ENCODE data around the gene MYL7.

DNA sequence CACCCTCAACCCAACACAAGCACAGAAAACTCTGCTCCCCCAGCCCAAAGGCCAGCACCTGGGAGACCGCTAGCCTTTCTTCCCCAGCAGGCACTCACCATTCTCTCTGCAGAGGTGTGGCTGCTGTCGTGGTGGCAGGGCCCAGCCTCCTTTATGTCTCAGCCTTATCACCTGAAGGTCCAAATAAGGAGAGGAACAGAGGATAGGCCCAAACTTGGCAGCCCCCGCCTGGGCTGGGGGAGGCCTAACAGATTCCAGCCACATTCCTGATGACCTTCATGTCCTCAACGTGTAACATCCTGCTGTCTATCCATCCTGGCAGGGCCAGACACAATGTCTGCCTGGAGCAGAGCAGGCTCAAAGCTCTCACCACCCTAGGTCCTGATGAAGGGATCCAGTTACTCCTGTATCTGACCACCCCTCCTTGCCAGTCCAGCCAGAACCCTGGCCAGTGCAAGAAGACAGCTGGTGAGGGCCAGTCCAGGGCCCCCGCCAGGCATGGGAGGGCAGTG lies at the start of gene MYL7:
Gene MYL7 (minus strand): TSS at position 128 of the 512 bp plus-strand sequence.
- PRO-cap = no peak

DNA sequence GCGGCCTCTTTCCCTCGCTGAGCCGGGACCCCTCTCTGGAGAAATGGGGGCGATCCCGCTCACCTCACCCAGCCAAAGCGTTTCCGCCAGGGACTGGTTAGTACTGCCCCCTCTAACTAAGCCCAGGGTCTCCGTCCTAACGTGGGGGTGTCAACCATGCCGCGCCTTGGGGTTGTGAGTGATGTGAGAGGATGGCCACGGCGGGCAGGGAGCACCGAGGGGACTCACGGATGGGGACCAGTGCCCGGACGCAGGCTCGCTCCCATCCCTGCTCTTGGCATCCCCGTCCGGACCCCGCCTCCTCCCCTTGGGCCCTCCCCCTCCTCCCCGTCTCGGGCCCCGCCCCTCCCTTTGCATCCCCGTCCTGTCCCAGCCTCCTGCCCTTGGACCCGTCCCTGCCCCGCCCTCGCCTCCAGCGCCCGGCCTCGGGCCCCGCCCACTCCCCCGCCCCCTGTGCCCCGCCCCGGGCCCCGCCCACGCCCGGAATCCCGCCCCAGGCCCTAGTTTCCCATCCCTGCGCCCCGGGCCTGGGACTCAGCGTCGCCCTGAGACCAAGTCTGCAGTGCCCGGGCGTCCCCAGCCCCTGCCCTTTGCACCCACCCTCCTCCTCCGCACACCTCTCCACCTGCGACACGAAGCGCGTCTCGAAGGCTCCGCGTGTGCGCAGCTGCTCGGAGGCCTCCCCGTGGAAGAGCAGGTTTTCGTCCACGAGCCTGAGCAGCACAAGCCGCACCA lies 4.9 kb upstream of the MYL7 start:
- PRO-cap = bidirectional peak, plus-strand start at position 533 of the sequence, minus-strand start at position 242 of the sequence

DNA sequence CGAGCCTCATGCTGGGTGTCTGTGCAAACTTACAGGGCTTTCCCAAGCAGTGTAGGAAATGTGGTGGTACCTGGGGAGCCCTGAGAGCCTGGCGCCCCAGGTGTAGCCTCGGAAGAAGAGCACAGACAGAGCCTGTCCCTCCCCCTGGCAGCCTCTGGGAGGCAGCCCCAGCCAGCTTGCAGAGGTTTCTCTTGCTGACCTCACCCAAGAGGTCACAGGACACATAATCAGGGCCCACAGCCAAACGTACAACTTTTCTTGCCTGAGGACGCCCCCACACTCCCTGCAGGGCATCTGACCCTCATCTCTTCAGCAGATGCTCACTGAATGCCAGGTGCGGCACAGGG lies 16.1 kb upstream of the MYL7 start:
- PRO-cap = no peak

- PRO-cap = bidirectional peak, plus-strand start at chr7:44309944, minus-strand start at chr7:44309850
These were observed 15.7 kb downstream of the CAMK2B start for GRCh38 chr7:44309674-44310172.

DNA sequence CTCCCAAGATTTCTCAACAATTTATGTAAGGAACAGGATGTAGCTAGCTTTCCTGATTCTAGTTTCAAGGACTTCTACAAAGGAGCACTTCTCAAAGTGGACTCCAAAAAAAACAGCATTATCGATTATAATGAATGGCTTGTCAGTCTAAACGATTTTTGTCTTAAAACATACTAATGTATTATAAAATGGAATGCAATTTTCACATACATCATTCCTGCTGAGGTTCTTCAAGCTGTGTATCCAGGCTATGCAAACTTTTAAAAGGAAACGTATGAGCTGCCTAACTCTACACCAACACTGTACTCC lies 3.5 kb downstream of the NUDCD3 start:
- PRO-cap = no peak

GRCh38 chr7:44519152-44519853 lies 21.8 kb downstream of the NPC1L1 start:
- PRO-cap = no peak

GRCh38 chr7:44626015-44626344 lies 19.6 kb downstream of the OGDH start:
- PRO-cap = no peak

DNA sequence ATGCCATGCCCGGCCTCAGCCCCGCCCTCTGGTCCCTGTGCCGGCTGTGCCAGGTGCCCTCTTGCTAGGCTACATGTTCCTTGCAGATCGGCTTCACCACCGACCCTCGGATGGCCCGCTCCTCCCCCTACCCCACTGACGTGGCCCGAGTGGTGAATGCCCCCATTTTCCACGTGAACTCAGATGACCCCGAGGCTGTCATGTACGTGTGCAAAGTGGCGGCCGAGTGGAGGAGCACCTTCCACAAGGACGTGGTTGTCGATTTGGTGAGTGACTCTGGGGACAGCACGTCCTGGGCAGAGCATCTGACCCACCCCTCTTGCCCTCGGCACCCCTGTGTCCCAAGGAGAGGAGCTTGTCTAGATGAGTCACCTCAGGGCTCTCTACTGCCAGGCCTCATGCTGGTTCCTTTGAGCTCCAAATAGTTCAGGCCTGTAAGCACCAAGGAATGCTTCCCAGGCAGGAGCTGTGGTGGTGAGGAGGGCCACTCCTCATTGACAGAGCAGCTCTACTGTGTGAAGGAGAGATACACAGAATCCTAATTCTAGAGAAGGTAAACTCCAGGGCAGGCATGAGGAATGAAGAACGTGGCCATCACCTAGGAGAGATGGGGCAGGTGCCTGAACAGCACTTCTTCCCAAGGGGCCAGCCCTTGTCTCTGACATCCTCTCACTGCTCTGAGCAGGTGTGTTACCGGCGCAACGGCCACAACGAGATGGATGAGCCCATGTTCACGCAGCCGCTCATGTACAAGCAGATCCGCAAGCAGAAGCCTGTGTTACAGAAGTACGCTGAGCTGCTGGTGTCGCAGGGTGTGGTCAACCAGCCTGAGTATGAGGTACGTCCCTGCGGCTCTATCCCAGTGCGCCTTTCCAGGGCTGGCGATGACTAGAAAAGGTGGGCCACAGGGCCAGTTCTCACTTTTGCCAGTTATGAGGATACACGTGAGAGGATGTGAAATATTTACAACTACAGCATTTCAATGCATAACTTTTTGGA lies 54.6 kb upstream of the ZMIZ2 start:
- PRO-cap = no peak

GRCh38 chr7:44759280-44759952 lies 10.8 kb downstream of the ZMIZ2 start:
- PRO-cap = no peak

GRCh38 chr7:44767372-44768393 lies 19.0 kb downstream of the ZMIZ2 start:
- PRO-cap = unidirectional peak, plus-strand start at chr7:44768107; bidirectional peak, plus-strand start at chr7:44768366, minus-strand start at chr7:44768133

GRCh38 chr7:44881669-44882158 lies 3.6 kb downstream of the PURB start:
- PRO-cap = no peak

DNA sequence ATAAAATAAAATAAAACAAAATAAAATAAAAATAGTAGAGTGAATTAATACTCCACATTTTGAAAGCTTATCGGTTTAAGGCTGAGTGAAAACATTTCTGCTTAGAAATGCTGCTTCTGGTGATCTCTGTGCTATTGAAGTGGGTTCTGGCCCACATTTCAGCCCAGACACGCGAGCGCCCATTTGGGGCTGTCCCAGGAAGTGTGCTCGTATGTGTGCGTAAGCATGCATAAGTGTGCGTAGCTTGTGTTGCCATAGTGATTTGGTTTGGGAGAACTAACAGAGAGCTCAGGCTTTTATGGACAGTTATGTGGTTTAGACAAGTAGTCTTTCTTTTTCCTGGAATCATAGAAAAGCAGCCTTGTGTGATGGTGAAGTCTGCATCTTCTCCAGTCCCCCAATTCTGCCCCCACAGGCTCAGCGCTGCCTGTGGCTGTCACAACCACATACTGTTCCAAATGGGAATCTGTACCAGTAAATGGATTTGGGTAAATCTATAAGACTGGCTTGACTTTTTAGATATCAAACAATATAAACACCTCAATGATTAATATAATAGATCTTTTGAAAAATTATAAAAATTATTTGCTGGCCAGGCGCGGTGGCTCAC lies 29.8 kb upstream of the PURB start:
- PRO-cap = no peak

GRCh38 chr7:44921517-44922181 lies 36.3 kb upstream of the PURB start:
- PRO-cap = no peak

DNA sequence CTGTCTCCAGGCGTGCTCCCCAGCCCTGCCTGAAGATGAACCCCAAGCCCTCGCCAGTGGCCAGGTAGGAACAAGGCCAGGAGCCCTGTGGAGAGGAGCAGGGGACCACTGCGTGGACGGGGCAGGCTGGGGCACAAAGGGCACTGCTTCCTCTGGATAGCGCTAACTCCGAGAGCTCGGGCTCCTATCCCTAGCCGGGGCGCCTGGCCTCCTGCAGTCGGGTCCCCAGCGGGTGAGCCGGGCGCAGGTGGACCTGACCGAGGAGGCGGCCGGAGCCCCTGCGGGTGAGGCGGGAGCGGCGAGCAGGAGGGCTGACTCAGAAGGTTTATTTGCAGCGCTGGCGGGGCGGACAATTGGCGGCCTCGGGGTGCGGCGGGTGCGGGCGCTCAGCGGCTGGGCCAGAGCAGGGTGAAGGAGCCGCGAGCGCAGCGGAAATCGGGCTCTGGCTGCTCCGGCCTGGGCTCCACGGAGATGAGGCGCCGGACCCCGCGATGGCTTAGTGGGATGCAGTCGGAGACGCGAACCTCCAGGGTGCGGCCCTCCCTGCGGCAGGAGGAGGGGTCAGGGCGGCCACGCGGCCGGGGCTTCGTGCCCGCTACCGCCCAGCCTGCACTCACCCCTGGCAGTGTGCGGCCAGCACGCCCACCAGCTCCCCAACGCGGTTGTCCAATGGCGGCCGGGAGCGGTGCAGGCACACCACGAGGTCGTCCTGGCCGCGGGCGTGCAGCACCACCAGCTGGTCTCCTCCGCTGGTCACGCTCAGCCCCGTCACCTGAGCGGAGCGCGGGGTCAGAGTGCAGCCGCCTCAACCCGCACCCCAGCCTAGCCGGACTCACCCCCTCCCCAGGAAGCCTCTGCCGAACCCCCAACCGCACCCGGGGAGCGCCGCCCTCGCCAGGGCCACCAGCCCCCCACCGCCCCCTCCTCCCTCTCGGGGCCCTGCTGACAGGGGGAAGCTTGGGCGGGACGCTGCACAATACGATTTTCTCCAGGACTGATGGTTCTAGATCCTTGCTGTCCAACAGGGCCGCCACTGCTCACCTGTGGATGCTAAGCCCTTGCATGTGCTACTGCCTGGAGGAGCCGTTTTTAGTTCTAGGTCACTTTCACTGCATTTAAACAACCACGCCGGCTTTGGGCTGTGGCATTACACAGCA lies 16.1 kb downstream of the MYO1G start:
- PRO-cap = bidirectional peak, plus-strand start at position 771 of the sequence, minus-strand start at position 671 of the sequence

GRCh38 chr7:44963991-44964434 lies 14.8 kb downstream of the MYO1G start:
- PRO-cap = no peak

DNA sequence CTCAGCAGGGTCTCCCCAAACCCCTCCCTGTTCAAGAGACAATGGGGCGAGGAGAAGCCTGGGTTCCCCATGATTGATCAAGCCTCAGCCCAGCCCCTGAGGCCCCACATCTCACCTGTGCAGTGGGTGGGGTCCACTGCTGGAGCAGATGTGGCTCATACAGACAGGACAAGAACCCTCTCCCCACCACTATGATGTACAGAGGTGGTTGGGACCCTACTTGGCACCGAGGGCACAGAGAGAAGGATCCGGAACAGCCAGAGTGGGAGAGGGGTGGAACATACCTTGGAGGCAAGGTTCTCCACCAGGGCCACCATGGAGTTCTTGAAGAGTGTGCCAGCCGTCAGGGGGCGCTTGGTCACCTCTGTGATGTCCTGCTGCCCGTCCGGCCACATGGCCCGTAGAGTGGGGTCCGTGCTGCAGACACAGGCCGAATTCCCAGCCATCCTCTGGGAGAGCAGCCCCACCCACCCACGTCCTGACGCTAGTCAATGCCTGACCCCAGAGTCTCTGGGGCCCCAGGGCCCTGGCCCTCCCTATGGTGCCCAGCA lies 11.4 kb downstream of the MYO1G start:
- PRO-cap = no peak

DNA sequence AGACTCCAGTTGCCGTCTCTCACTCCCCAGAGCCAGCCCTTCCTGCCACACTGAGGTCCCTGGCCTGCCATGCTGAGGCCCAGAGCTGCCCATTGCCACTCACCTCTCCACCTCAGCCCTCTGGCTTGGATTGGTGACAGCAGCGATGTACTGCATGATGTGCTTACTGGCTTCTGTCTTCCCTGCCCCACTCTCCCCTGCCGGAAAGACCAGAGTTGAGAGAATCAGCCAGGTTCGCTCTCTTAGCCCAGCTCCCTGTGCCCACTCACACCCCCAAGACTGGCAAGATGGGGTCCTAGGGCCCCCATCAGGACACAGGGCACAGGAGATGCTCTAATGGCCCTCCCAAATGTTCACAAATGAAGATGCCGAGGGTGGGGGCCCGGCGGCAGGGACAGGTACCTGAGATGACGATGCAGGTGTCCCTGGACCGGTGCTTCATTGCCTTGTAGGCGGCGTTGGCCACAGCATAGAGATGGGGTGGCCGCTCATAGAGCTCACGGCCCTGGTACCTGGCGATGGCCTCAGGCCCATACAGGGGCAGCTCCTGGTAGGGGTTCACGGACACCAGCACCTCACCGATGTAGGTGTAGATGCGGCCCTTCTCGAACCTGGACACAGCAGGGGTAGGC lies 2.2 kb downstream of the MYO1G start:
- PRO-cap = no peak

- PRO-cap = no peak
These were observed 1.5 kb upstream of the MYO1G start for GRCh38 chr7:44980356-44980595.

GRCh38 chr7:44980596-44981503 lies 2.0 kb upstream of the MYO1G start:
- PRO-cap = no peak

- PRO-cap = no peak
These were observed 5.6 kb upstream of the MYO1G start for GRCh38 chr7:44984358-44984942.